Neural crest cell (in vitro differentiated cells): ENCODE data around the gene CNOT6.

GRCh38 chr5:179459756-179460204 lies 90.6 kb upstream of the RUFY1 start:
- PRO-cap: no peak

DNA sequence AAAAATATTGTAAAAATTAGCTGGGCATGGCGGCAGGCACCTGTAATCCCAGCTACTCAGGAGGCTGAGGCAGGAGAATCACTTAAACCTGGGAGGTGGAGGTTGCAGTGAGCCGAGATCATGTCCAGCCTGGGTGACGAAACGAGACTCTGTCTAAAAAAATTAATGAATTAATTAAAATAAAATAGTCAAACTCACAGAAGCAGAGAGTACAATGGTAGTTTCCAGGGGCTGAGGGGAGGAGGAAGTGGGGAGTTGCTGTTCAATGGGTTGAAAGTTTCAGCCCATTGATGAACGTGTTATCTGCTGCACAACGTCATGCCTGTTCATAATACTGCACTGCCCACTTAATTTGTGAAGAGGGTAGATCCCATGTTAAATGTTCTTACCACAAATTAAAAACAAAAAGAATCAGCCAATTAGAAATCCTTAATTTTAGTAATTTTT lies 16.5 kb upstream of the RUFY1 start:
- PRO-cap: no peak

GRCh38 chr5:179729022-179729760 lies 3.4 kb upstream of the MAML1 start:
- PRO-cap: no peak

GRCh38 chr5:179802722-179803440 lies 3.8 kb downstream of the MGAT4B start:
- PRO-cap: no peak

GRCh38 chr5:179807247-179807685 lies 600 bp upstream of the MGAT4B start:
- PRO-cap: bidirectional peak, plus-strand start at chr5:179807449, minus-strand start at chr5:179807387

DNA sequence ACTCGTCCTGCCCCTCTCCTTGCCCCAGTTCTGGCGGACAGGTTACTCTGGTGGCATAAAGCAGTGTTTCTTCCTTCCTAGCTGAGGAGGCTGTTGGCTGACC lies 831 bp upstream of the SQSTM1 start:
- PRO-cap: no peak

DNA sequence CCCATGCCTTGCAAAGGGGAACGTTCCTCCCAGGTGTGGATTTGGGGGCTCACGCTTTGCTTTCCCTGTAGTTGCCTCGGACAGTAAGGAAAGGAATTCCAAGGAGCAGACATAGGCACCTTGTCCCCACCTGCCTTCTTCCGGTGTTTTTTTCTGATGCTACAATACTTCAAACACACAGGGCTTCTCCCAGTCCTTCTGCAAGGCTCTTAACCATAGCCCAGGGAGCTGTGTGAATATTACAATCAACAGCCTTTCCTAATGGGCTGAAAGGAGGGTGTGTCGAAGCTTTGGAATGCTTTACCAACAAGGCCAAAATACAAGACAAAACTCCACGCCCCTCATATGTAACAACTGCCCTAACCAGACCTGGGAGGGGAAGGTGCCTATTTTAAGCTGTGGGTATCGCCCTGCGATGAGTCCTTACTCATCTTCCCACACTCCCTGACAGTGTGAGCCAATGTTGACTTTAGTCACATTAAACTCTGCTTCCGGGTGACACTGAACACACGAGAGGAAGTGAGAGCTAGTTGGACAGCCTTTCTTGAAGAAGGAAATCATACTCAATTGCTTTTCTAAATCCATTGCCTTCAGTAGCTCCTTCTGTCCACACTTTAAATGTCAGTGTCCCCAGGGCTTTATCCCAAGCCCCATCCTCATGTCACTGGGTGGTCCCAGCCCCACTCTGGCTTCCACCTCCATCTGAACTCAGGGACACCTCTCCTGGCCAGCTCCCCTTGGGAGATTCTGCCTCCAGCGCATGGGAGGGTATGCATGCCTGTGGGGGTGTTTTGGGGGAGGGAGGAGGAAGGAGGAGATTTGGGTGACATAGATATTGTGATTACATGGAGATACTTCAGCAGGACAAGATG lies 6.4 kb upstream of the TBC1D9B start:
- PRO-cap: no peak

DNA sequence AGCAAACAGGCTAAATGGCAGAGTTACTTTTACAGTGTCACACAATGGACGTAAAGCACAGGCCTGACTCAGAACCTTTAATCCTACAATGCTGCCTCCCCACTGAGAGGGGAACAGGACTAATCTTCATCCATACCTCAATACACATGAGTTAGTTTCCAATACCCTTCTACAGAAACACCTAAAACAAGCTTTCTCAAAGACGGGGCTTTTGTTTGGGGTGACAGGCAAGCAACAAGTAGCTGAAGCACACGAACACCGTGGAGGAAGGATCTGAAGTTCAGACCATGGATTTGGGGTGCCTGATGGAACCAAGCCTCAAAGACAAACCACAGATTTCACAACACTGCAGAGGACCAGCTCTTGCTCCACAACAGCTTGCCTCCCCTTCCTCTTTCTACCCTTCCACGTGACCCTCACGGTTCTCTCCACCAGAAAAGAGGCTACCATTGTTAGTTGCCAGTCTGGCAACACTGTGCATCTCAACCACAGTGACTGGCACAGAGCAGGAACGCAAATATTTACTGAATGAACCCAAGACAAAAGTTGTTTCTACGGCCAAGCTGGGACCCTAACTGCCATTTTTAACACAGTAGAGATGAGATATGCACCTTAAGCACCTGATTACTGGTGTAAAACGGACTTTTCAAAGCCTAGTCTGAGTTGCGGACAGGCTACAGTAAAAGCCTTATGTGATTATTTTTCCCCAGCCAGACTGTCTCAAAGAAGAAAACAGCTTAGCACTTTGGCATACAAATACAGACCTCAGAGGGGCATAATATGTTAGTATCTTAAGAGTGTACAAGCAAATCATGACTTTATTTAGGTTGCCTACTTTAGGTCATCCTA lies 1.6 kb downstream of the RNF130 start:
- PRO-cap: bidirectional peak, plus-strand start at position 455 of the sequence, minus-strand start at position 365 of the sequence

DNA sequence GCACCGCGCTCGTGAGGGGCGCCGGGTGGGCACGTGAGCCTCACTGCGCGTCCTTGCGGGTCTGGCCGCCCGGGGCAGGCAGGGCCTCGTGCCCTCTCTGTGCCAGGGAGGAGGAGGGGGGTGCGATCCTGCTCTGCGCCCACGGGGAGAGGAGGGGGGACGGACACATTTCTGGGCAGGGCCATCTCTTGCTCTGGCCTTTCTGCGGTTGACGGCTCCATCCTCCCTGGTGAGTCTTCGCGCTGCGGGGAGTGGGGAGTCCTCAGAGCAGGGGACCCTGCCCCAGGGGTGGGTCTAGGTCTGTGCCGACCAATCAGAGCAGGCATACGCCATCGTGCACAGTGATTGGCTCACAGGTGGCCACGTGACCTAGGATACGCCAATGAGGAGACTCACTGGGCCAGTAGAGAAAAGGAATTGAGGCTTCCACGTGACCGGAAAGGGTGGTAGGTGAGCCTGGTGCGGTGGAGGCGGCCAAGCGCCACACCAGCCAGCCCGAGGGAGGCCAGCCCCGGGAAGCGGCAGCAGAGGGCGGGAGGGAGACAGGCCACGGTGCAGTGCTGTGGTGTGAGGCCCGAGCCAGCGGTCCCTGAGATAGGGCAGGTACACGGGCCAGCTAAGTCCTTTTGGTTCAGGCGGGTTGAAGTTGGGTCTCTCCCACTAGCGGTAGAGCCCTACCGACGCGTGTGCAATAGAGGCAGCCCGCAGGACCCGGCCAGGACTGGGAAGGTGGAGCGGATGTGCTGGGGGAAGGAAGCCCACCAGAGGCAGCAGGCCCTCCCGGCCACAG lies 65.2 kb upstream of the RNF130 start:
- PRO-cap: no peak

DNA sequence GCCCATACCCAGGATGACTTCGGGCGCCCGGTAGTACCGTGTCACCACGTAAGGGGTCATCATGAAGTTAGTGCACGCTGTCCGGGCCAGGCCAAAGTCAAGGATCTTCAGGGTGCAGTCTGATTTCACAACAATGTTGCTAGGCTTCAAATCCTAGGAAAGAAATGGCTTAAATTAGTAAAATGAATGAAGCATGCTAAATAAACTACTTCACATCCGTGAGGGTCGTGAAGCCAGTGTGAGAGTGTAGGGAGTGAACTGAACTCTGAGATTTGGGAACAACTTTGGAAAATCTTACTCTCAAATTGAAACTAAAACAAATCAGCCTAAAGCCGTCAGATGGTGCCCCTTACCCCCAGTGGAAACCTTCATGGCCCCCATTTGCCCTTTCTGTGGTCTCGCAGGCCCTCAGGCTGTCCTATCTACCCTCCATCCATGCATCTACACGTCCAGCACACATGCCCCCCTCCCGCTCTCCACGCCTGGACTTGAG lies 40.0 kb upstream of the RASGEF1C start:
- PRO-cap: no peak

- PRO-cap: no peak
These were observed 668 bp downstream of the MAPK9 start for GRCh38 chr5:180291030-180291800.

DNA sequence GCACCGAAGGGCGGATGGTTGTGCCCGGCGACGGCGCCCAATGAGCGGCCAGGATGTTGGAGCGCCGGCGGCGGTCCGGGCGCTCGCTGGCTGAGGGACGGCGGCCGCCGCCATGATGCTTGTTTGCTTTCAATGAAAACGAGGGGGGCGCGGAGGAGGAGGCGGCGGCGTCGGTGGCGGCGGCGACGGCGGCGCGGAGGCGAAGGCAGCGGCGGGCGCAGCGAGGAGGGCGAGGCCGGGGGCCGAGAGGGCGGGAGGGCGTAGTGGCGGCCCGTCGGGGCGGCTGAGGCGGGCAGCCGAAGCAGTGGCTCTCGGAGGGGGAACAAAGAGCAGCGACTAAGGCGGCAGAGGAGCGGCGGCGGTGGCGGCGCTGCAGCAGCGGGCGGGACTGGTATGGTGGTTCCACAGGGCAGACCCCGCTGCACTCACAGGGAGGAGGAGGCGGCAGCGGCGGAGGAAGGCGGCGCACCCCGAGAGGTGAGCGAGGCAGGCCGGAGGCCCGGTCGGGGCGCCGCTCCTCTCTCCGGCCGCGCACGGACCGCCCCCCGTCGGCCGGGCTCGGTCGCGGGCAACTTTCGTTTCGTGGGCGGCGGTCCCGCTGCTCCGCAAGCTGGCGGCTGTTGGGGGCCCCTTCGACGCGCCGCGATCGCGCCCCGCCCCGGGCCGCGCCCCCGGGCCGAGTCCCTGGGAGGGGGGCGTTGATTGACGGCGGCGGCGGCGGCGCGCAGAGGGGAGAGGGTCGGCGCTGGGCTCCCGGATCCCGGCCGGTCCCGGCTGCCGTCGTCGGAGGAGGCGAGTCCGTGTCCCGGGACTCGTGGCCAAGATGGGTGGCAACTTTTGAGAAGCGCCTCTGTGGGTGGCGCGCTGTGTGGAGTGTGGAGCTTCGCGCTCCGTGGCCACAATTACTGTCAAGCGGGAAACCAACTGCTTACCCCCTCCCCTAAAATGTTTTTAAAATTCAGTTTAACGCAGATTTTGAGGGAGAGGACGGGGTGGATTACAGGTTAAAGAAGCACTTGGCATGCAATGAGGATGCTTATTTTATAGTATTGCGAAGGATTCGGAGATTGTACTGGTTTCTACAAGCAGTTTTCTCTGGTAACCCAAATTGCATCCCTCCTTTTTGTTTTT lies at the start of gene CNOT6:
TSS of gene CNOT6 (plus strand) at position 93 of the 1,131 bp plus-strand sequence.
- PRO-cap: bidirectional peak, plus-strand start at position 93 of the sequence, minus-strand start outside the sequence; bidirectional peak, plus-strand start at position 347 of the sequence, minus-strand start at position 395 of the sequence; bidirectional peak, plus-strand start at position 701 of the sequence, minus-strand start at position 648 of the sequence; bidirectional peak, plus-strand start at position 966 of the sequence, minus-strand start at position 802 of the sequence

DNA sequence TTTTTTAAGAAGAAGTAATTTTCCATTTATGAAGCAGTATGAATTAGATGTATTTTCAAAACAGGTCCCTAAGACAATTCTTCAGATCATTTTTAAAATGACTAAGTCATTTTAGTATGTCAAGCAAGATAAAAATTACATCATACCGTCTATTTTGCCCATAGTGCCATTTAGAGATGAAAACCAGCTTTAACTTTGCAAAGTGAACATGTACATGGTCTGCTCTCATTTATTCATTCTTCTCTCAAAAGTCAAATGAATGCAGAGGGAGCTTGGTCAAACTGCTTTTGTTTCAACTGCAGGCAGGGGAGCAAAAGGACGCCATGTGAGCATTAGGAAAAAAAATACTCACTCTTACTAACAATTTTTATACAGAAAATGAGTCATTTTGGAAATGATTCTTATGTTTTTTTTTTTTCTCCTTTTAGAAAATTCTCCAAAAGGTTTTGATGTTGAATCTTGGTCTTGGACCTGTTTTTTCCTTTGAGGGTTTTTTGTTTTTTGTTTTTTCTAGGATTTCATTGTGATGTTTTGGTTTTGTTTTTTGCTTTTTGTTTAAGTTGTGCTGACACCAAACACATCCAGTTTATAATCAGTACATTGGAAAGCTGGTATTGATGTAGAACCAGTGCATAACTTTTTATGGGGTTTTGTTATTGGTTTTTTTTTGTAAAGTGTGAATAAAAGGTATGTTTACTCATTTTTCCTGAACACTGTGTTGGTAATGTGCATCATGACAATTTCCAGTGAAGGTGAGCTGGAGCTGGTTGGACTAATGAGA lies 15.6 kb downstream of the SCGB3A1 start:
- PRO-cap: no peak

- PRO-cap: no peak
These were observed 4.3 kb upstream of the SCGB3A1 start for GRCh38 chr5:180595432-180596189.

DNA sequence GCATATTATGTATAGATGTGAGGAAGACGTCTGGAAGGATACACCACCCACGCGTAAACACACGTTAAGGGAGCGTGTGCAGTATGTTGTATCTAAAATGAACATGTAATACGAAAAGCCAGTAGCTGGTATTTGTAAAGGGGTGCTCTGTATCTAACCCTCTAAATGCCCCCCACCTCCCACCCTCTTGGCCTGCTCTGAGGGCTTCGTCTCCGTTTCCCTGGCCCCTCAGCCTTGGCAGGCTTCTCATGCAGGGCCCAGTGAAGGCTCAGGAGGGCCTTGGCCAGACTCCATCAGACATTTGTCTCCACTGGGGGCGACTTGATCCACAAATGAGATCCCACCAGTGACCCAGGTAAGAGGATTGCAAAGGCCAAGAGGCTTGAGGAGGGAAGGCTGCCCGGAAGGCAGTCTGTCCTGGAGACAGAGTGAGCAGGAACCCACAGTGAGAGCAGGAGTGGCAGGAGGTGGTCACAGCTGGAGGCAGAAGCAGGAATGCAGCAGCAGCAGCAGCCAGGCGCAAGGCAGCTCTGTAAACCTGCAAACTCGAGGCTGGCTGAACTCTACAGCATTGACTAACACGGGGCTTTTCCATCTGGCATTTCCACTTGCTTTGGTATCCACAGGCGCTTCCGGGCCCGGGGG lies 15.0 kb downstream of the MGAT1 start:
- PRO-cap: no peak

GRCh38 chr5:180803546-180804328 lies 1.1 kb upstream of the MGAT1 start:
- PRO-cap: no peak

DNA sequence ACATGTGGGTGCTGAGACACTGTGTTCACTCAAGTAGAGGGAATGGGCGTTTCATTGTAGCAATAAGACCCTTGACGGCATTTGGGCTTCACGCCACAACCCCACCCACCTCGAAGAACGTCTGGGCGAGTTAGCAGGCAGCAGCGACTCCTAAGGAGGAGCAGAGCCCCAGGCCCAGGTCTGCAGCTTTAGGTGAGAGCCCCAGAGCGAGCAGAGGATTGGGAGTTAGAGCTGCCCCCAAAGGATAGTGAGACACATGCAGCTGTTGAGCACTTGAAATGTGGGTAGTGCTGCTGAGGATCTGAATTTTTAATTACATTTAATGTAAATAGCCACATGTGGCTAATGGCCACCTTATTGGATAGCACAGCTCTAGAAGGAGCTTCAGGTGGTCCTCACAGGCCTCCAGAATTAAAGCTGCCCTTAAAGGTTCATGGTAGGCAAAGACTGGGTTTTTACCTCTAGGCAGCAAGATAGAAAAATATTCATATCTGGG lies 1.7 kb upstream of the ZFP62 start:
- PRO-cap: no peak

DNA sequence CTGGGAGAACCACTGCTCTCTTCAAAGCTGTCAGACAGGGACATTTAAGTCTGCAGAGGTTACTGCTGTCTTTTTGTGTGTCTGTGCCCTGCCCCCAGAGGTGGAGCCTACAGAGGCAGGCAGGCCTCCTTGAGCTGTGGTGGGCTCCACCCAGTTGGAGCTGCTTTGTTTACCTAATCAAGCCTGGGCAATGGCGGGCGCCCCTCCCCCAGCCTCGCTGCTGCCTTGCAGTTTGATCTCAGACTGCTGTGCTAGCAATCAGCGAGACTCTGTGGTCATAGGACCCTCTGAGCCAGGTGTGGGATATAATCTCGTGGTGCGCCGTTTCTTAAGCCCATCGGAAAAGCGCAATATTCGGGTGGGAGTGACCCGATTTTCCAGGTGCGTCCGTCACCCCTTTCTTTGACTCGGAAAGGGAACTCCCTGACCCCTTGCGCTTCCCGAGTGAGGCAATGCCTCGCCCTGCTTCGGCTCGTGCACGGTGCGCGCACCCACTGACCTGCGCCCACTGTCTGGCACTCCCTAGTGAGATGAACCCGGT lies 9.0 kb downstream of the BTNL8 start:
- PRO-cap: no peak

GRCh38 chr5:180910952-180911732 lies 12.2 kb downstream of the BTNL8 start:
- PRO-cap: no peak

DNA sequence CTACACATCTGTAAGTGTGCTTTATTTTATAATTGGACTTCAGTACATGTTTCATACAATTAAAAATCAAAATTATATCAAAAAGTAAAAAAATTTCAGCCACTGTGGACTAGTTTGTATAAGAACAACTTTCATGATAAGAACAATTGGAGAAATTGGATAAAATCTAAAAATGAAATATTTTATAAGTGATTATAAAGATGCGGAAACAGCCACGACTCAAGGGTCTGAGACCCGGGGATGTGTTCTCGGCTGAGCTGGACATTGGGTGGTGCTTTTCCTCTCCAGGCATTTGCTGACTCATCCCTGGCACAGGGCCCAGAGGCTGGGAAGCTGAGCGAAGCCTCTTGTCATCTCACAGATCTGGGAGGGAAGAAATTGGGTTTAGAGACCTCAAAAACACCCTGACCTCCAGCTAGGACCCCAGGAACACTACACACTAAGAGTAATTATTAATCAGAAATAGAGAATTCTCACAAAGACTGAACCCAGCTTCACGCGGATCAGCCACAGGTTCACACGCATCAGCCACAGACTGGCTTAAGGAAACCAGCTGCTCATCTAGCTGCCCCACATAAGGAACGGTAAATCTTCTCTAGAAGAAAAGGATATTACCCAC lies 2.7 kb upstream of the OR2V1 start:
- PRO-cap: no peak